Endodermal cell (in vitro differentiated cells): ENCODE measurements around the genes CCDC144A and MPRIP.

DNA sequence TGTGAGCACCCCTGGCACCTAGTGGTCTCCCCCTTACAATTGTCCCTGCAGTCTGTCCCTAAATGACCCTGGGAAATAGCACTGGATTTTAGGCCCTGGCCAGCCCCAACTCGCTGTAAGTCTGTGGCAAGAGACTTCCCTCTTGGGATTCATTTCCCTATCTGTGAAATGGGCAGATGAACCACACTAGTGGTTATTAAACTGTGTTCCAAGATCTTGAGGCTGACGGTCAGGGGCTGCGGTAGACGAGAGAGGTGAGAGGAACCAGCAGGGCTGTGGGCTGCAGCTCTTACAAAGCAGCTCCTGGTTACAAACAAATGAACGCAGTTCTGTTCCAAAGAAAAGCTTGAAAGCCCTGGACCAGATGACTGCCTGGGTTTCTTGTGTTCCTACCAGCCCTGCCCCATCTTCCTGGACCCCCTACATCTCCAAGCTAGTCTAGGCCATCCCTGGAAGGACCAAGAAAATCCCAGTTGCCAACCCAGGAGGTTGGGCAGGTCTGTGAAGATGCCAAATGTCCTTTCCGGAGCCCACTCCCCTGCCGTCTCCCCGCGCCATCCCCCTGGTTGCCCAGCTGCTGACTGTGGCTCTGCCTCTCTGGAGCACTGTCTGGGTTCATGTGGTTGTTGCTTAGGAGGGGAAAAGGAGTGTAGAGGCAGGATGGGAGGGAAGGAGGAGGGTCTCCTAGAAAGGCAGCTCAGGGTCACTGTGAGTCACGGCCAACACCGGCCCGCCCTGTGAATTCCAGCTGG is 26.6 kb downstream of the LRRC75A start:
- PRO-cap: no peak

DNA sequence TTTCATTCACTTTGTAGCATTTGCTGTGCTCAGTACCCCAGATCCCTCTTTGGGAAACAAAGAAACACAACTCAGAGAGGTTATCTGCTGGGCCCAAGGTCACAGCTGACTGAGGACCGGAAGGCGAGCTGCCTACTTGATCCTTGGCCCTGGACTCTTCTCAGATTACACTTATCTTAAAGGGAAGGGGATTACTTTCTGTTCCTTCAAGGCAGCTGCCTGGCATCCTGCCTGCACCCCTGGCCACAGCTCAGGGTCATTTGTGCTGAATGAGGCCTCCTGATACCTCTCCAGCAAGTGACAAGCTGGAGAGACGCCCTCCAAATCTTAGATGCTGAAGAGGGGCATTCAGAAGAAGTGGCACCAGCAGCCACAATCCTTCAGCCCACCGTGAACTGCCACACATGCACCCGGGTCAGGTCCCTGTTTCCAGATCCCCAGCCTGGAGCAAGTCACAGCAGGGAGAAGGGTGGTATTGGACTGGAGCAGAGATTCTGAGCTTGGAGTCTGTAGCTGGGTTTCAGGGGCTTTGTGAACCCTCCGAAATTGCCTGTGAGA is 3.4 kb downstream of the LRRC75A start:
- PRO-cap: no peak

DNA sequence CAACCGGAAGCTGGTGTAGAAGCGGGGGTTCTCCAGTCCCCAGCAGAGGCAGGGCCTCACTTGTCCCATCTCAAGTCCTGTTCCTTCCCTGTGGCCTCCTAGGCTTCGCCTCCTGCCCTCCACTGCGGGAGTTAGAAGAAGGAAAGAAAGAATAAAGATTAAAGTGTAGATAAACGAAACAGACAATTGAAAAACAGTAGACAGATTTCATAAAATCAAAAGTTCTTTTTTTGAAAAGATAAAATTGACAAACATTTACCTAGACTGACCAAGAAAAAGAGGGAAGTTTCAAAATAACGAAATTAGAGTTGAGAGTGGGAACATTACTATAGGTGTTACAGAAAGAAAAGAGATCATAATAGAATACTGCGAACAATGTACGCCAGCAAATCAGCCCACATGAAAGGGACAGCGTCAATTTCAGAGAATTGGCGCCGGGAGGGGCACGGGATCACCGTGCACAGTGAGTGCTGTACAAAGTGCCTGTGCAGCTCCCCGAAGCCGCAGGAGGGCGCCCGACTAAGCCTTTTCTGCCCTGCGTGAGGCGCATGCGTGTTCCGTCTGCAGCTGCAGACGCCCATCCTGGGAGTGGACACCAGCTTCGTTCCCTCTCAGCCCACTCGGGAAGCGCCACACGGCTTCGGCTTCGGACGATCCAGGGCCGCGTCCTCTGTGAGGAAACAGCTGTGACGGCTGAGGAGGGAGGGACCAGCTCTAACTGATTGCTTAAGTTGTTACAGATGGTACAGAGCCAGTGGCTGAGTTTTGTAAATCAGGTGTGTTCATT is 15.1 kb upstream of the ZNF287 start:
- PRO-cap: no peak

- PRO-cap: no peak
These were observed at the start of gene CCDC144A for GRCh38 chr17:16690101-16690528. Gene CCDC144A (plus strand): TSS chr17:16690241.

GRCh38 chr17:16746484-16747122 is 56.6 kb downstream of the CCDC144A start:
- PRO-cap: no peak

- PRO-cap: no peak
These were observed 20.9 kb upstream of the MPRIP start for GRCh38 chr17:17021032-17022042.

DNA sequence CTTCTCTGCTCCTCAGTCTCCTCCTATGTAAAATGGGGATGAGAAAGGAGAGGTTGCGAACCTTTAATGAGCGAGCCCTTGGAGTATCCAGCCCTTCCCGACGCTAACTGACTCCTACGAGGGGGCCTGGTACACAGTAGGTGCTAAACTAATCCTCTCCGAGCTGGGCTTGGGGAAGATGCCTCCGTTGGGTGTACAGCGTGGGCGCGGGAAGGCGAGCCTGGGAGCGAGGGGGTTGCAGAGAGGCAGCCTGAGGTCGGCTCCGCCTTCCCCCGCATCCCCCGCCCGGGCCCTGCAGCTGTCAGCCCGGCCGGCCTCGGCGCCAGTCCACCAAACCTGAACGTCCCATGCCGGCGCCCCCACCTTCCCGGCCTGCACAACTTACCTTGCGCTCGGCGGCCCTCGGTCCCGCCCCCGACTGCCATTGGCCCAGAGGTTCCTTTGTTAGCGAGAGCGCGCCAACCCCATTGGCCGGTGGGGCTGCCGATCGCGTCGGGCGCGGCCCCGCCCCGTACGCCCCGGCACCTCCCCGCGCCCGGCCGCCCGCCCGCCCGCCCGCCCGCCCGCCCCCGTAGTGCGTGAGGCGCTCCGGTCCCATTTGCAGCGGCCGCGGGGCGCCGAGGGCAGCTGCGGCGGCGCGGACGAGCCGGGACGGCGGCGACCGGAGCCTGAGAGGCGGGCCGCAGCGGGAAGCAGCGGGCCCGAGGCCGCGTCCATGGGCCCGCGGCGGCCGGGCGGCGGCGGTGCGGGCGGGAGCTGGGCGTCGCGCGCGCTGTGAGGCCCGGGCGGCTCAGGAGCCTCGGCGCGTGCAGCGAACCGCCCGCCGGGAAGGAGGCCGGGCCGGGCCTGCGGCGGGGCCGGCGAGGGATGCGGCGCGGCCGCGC is at the start of gene MPRIP:
Gene MPRIP, plus strand, starts transcription at position 572 of the 884 bp plus-strand sequence.
- PRO-cap: bidirectional peak, plus-strand start at position 601 of the sequence, minus-strand start at position 338 of the sequence; unidirectional peak, plus-strand start at position 716 of the sequence

DNA sequence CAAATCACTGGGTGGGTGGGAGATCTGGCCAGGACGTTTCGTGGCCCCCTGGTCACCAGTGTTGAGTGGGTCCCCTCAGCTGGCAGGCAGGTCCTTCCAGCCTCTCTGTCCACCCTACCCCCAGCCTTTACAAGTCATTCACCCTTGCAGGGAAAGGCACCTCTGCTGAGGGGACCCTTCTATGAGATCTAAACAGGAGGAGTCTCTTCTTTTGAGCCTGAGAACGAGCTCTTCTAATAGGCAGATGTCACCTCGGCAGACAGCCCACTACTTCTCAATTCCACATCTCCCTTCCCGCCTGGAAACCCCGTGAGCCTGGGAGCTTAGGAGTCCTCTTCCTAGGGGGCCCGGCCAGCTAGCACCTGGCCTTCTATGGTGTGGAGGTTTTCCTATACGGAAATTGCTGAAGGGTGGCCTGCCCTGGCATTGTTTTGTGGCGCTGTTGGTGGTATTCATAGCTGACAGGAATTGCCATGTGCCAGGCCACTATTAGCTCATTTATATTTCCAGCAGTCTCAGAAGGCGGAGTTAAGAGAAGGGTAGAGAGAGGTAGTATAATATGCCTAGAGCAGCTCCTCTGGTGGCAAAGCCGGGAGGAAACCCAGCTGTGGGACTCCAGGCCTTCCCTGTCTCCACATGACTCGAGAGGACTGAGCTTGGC is 13.3 kb downstream of the MPRIP start:
- PRO-cap: no peak

DNA sequence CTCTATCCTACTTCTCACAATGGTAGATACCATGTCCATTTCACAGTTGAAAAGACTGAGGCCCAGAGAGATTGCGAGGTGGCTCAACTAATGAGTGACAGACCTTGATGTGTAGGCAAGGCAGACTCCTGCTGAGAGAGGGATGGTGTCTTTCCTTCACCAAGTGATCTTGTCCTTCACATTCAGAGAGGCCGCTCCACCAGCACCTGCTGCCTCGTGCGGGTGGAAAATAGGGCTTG is 42.1 kb downstream of the MPRIP start:
- PRO-cap: no peak

- PRO-cap: no peak
These were observed 44.1 kb downstream of the MPRIP start for GRCh38 chr17:17086117-17087072.

DNA sequence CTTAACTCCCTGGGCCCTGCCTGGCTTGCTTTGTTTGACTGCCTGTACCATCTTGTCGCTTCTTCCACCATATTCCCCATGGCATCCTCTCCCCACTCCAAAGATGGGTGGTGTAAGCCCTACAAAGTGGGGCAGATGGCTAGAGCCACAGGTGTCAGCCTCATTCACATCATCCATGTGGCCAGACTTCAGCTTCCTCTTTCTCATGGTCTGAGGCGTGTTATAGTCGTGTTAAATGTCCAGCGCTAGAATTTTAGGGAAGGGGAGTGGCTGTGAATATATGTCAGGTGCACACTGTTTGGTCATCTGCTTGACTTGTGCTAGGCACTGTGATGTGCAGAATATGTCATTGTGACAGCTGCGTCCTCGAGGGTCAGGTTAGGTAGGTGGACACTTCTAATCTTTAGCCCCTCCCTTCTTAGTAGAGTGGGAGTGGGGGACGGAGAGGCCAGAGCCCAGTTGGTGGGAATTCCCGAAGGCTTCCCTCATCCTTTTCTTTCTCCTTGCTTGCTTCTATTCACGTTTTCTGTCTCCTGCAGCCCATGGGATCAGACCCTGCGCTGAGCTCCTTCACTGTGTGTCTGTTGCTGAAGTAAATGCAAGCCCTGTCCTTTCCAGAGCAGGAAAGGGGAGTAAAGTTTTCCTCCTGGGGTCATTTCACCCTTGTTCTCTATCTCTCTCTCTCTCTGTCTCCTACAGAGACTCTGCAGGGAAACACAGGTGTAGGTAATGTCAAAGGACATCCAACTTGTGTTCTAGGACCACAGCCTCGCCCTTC is 50.0 kb downstream of the MPRIP start:
- PRO-cap: unidirectional peak, plus-strand start at position 522 of the sequence

DNA sequence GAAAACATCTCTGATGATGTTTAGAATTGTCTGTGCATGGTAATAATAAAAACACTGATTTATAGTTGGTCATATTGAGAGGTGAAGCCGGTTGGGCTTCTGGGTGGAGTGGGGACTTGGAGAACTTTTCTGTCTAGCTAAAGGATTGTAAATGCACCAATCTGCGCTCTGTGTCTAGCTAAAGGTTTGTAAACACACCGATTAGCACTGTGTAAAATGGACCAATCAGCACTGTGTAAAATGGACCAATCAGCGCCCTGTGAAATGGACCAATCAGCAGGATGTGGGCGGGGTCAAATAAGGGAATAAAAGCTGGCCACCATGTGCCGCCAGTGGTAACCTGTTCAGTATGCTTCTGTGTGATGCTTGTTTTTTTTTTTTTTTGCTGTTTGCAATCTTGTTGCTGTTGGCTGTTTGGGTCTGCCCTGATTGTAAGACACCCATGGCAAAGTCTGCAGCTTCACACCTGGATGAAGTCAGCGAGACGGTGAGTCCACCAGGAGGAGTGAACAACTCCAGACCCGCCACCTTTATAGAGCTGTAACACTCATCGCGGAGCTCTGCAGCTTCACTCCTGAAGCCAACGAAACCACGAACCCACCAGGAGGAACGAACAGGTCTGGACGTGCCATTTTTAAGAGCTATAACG is 85.2 kb upstream of the MED9 start:
- PRO-cap: no peak

DNA sequence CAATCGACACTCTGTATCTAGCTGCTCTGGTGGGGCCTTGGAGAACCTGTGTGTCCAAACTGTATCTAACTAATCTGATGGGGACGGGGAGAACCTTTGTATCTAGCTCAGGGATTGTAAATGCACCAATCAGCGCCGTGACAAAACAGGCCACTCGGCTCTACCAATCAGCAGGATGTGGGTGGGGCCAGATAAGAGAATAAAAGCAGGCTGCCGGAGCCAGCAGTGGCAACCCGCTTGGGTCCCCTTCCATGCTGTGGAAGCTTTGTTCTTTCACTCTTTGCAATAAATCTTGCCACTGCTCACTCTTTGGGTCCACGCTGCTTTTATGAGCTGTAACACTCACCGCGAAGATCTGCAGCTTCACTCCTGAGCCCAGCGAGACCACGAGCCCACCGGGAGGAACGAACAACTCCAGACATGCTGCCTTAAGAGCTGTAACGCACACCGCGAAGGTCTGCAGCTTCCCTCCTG is 9.1 kb downstream of the RASD1 start:
- PRO-cap: no peak

- PRO-cap: no peak
These were observed 19.4 kb upstream of the RASD1 start for GRCh38 chr17:17515457-17516157.

GRCh38 chr17:17560073-17560682 is 31.3 kb downstream of the PEMT start:
- PRO-cap: no peak

- PRO-cap: no peak
These were observed 20.6 kb downstream of the PEMT start for GRCh38 chr17:17570827-17571381.

- PRO-cap: no peak
These were observed 41.0 kb upstream of the PEMT start for GRCh38 chr17:17632612-17632863.

GRCh38 chr17:17682676-17683311 is 1.5 kb downstream of the RAI1 start:
- PRO-cap: bidirectional peak, plus-strand start at chr17:17682941, minus-strand start at chr17:17682807; bidirectional peak, plus-strand start at chr17:17683227, minus-strand start at chr17:17683171

- PRO-cap: unidirectional peak, minus-strand start at chr17:17683481; unidirectional peak, minus-strand start at chr17:17683495
These were observed 2.1 kb downstream of the RAI1 start for GRCh38 chr17:17683312-17683825.

DNA sequence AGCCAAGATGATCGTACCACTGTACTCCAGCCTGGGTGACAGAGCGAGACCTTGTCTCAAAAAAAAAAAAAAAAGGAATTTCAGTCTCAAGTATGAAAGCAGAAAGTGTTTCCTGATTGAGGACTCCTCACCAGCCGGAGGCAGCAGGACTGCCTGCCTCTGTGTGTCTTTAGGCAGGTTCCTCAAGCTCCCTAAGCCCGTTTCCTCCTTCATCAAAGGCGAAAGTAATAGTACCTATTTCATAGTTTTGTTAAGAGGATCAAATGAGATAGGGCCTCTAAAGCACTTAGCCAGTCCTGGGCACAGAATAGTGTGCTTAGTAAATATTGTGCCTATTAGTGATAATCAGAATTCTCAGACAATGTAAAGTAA is 9.1 kb downstream of the RAI1 start:
- PRO-cap: no peak